Ishikawa (cell line): Measurements from ENCODE around the genes SPHK2, NUCB1 and C19orf73.

- RRBS: 3% methylated on average over 20 of the region's 62 CpGs
Measured at GRCh38 chr19:48513314-48514352, 2.0 kb upstream of the LMTK3 start.

GRCh38 chr19:48543098-48543882, 8.7 kb upstream of the SULT2B1 start:
- RRBS: 2% methylated on average over 3 of the region's 22 CpGs

- RRBS: no CpG with 5 or more reads among the region's 12 CpGs
Measured at GRCh38 chr19:48553638-48554119, 1.7 kb downstream of the SULT2B1 start.

DNA sequence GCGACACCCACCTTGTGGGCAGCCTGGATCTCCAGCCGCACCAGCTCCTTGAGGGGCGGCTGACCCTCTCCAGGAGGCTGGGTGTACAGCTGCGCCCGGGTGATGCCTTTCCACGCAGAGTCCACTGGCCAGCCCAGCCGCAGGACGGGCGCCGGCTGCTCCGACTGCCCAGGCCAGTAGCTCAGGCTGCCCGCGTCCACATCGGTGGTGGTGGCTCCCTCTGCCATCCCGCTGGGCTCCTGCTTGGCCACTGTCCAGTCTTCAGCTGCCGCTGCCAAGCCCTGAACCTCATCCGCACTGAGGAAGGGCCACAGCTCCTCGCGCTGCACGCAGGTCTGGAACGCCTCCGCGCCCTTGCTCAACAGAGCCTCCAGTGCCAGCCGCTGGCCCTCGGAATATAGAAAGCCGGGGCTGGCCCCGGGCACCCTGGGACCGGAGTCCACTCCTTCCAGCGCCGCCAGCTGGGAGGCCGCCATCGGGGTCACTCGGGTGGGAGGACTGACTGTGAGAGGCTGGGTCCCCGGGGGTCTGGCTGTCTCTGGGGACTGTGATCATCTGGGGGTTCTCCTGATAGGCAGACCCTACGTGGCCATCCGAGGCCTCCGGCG, 1.9 kb downstream of the FAM83E start:
- RRBS: 89% methylated on average over 13 of the region's 38 CpGs

DNA sequence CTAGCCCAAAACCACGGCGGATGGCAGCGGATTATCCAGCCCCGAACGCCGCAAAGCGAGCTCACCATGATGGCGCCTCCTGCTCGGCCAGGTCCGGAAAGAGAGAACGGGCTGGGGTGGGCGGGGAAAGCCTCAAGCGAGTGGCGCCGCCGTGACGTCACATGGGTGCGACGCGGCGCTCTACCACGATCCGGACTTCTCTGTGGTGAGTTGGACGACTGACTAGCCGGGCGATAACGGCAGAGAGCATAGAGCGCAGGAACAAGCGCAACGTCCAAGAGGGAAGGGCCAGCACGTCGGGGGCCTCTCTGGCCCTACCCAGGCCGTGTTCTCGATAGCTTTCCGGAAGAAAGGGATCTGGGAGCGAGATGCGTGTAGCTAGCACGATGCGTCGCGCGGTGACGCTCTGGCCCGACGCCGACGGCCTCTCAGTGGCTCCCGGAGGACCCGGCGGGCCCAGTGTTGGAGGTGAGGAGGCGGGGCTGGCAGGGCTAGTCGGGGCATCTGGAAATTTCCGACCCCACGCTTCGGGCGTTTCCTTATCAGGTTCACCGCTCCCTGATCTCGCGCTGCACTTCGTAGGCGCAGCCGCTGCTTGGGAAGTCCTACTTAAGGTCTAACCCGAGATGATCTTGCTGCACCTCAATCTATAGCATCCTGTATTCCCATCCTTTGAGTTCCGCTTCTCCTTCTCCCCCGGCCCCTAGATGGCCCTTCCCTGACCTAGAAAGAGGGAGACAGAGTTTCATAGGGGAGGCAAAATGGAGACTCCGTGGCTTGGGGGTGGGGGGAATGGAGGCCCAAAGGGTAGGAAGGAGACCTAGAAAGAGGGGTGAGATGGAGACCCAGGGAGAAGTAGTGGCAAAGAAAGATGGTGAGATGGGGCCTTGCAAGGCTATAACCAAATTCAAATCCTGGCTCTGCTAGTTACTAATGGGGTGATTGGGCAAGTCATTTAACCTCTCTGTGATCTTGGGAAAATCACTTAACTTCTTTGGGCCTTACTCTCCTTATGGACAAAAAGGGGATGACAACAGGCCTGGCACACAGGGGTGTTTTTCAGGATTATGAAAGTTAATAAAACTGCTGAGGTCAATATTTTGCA, at the start of gene SPHK2:
Gene SPHK2, plus strand, starts transcription at position 431 of the 1,105 bp plus-strand sequence.
- RRBS: 1% methylated on average over 25 of the region's 66 CpGs

DNA sequence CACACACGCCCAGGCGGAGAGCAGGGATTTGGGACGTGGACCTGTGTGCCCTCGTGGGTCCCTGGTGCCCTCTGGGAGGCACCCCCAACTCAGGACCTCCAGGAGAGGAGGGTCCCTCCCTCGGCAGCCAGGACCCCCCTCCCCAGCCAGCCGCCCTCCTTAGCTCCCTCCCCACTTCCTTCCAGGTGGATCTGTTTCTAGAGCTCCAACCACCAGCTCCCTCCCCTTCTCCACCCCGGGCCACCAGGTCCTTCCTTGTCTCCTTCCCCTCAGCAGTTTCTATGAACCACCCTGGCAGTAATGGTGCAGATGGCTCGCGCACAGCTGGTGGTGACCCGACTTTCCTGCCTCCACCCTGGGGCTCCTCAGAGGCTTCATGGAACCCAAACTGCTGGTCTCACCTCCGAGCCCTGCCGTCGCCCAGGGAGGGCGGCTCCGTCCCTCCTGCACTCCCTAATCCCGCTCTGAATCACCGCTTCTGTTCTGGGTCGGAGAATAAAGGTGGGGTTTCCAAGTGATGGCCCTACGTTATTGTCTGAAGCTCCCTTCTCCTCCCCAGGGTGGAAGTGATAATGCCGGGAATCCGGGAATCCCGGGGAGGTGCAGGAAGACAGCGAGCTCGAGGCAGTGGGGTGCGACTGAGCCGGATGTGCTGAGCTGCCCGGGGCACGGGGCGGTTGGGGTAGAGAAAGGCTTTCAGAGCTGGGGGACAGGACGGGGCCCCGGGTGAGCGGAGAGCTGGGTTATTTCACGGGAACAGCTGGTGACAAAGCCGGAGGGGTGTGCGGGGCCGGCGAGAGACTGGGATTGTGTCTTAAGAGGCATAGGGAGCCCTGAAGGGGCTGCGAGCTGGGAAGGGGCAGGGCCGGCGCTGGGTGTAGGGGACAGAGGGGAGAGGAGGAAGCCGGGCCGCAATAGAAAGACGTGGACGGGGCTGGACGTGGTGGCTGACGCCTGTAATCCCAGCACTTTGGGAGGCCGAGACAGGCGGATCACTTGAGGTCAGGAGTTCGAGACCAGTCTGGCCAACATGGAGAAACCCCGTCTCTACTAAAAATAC, 691 bp downstream of the FUT2 start:
- RRBS: 91% methylated on average over 12 of the region's 50 CpGs

GRCh38 chr19:48747843-48748376, 1.2 kb upstream of the IZUMO1 start:
- RRBS: no CpG with 5 or more reads among the region's 7 CpGs

- RRBS: 1% methylated on average over 4 of the region's 35 CpGs
Measured at GRCh38 chr19:48899659-48900514, at the start of gene NUCB1. NUCB1 (plus strand) TSS chr19:48900312.

DNA sequence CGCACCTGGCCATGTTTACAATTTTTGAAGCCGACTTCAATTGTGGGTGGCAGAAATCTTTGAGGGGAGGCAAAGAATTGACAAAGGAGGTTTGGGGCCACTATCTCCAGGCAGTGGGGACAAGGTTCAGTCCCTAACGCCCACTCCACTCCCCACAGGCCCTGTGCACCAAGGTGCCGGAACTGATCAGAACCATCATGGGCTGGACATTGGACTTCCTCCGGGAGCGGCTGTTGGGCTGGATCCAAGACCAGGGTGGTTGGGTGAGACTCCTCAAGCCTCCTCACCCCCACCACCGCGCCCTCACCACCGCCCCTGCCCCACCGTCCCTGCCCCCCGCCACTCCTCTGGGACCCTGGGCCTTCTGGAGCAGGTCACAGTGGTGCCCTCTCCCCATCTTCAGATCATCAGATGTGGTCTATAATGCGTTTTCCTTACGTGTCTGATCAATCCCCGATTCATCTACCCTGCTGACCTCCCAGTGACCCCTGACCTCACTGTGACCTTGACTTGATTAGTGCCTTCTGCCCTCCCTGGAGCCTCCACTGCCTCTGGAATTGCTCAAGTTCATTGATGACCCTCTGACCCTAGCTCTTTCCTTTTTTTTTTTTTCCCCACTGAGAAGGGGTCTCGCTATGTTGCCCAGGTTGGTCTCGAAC, 4.3 kb upstream of the FTL start:
- RRBS: no CpG with 5 or more reads among the region's 16 CpGs

DNA sequence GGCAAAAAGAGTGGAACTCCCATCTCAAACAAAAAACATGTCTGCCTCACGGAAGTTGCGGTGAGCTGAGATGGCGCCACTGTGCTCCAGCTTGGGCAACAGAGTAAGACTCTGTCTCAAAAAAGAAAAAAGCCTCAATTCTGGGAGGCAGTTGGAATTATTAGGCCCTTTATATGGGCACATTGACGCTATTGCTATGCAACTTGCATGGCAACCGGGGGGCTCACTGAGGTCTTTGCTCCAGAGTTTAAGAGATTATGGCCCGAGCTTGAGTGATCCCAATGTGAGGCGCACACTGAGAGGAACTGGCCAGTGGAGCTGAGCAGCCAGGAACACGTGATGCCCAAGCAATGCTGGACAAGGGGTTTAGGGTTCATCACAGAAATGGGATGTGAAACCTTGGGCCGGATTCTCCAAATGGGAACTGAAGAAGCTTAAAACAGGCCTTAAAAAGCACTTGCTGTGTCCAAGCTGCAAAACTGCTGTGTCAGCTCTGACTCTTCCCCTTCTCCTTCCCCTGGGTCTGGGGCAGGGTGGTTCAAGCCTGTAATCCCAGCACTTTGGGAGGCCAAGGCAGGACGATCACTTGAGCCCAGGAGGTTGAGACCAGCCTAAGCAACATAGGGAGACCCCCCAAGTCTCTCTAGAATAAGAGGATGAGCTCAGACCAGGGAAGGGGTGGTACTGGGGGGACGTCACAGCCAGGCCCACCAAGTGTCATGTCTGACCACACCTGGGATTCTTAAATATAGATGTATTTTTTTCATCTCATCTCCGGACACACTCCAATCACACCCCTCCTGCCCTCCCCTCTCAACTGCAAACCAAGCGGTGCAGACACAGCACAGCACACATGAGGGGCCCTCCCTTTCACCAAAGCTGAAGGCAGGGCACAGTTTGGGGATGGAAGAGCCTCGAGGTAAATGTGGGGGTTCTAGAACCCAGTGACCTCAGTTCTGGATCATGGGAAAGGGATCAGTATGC, 2.6 kb downstream of the FTL start:
- RRBS: no CpG with 5 or more reads among the region's 14 CpGs

GRCh38 chr19:48969789-48970366, 4.8 kb downstream of the FTL start:
- RRBS: no CpG with 5 or more reads among the region's 13 CpGs

GRCh38 chr19:49118330-49119215, at the start of gene C19orf73:
C19orf73 (minus strand) TSS chr19:49119143.
- RRBS: 1% methylated on average over 38 of the region's 68 CpGs

- RRBS: 52% methylated on average over 3 of the region's 14 CpGs
Measured at GRCh38 chr19:49153612-49154748, 1.2 kb downstream of the HRC start.

GRCh38 chr19:49209942-49210961, 52.7 kb downstream of the TRPM4 start:
- RRBS: 96% methylated on average over 10 of the region's 57 CpGs

DNA sequence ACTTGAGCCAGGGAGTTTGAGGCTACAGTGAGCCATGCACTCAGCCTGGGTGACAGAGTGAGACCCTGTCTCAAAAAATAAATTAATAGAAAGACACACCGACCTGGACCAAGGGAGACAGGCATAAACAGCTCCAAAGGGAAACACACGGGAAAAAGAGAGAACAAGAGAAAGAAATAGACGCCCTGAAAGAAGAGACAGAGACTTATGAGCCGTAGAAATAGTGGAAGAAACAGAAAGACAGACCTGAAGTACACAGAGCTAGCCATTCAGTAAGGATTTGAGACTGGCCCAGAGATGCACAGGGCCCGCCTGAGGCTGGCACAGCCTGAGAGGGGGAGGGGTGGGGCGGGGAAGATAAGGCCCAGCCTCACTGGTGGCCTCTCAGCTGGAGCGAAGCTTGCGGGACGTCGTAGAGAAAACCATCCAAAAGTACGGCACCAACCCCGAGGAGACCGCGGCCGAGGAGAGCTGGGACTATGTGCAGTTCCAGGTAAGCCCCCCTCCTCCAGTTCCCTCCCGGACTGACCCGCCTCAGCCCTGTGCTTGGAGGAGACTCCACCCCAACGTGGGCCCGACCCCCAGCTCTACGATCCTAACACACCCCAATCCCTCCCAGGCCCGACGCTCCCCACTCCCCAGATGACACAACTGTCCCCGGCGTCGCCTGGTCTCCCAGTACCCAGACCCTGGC, 2.5 kb downstream of the CD37 start:
- RRBS: 95% methylated on average over 2 of the region's 25 CpGs

- RRBS: no CpG with 5 or more reads among the region's 49 CpGs
Measured at GRCh38 chr19:49436052-49436918, 5.0 kb downstream of the SLC17A7 start.

GRCh38 chr19:49446517-49446813, 5.1 kb upstream of the SLC17A7 start:
- RRBS: no CpG with 5 or more reads among the region's 8 CpGs

GRCh38 chr19:49453757-49454474, 891 bp downstream of the ALDH16A1 start:
- RRBS: no CpG with 5 or more reads among the region's 15 CpGs

DNA sequence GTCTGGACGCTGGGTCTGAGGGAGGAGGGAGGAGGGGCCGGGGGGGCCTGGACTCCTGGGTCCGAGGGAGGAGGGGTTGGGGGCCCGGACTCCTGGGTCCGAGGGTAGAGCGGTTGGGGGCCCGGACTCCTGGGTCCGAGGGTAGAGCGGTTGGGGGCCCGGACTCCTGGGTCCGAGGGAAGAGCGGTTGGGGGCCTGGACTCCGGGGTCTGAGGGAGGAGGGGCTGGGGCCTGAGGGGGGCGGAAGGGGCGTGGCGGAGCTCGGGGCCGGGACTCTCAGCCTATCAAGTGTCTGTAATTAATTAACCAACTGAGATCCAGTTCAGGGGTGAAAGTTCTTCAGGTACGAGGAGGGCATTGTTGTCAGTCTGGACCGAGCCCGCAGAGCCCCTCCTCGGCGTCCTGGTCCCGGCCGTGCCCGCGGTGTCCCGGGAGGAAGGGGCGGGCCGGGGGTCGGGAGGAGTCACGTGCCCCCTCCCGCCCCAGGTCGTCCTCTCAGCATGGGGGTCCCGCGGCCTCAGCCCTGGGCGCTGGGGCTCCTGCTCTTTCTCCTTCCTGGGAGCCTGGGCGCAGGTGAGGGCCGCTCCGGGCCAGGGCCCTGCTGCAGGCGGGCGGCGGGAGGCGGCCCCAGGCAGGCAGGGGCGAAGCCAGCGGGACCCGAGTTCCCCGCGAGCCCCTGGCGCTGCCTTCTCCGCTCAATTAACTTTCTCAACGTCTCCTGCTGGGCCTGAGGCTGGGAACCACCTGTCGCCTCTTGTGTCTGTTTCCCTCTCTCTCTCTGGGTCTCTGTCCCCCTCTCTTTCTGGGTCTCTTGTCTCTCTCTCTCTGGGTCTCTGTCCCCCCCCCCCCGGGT, 666 bp downstream of the FCGRT start:
- RRBS: 5% methylated on average over 15 of the region's 54 CpGs

DNA sequence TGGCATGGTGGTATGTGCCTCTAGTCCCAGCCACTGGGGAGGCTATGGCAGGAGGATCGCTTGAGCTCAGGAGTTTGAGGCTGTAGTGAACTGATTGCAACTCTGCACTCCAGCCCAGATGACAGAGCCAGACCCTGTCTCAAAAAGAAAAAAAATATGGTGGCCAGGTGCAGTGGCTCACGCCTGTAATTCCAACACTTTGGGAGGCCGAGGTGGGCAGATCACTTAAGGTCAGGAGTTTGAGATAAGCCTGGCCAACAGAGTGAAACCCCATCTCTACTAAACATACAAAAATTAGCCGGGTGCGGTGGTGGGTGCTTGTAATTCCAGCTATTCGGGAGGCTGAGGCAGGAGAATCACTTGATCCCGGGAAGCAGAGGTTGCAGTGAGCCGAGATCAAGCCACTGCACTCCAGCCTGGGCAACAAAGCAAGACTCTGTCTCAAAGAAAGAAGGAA, 4.6 kb downstream of the FCGRT start:
- RRBS: no CpG with 5 or more reads among the region's 8 CpGs